ENCODE measurements around a stretch of chr10.

DNA sequence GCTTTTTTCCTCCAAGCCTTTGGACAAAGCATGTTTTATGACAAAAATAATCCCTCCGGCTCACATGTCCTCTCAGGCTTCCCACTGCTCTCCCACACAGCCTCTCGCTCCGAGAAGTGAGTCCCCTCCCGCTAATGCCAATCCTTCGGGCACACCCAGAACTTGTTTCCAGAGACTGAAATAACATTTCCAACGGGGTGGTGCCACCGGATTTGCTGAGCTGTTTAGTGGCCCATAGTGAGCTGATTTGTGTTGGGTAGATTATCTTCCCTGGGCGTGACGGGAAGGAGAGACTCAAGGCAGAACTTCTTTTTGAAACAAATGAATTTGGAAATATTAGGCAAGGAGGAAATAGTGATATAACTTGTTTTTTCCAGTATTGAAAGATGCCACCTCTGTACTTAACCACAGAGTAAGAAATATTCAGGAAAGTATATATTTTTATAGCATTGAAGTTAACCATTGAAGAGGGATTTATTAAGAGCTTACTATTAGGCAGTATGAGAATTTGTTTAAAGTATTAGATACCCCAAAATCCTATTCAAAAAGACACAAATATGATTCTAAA is 36.0 kb downstream of the RBM17 start:
- PRO-cap, result no peak

- PRO-cap, result no peak
Measured at GRCh38 chr10:6128756-6129250, 40.0 kb downstream of the RBM17 start.

- PRO-cap, result no peak
Measured at GRCh38 chr10:6163334-6163495, 39.5 kb upstream of the PFKFB3 start.

DNA sequence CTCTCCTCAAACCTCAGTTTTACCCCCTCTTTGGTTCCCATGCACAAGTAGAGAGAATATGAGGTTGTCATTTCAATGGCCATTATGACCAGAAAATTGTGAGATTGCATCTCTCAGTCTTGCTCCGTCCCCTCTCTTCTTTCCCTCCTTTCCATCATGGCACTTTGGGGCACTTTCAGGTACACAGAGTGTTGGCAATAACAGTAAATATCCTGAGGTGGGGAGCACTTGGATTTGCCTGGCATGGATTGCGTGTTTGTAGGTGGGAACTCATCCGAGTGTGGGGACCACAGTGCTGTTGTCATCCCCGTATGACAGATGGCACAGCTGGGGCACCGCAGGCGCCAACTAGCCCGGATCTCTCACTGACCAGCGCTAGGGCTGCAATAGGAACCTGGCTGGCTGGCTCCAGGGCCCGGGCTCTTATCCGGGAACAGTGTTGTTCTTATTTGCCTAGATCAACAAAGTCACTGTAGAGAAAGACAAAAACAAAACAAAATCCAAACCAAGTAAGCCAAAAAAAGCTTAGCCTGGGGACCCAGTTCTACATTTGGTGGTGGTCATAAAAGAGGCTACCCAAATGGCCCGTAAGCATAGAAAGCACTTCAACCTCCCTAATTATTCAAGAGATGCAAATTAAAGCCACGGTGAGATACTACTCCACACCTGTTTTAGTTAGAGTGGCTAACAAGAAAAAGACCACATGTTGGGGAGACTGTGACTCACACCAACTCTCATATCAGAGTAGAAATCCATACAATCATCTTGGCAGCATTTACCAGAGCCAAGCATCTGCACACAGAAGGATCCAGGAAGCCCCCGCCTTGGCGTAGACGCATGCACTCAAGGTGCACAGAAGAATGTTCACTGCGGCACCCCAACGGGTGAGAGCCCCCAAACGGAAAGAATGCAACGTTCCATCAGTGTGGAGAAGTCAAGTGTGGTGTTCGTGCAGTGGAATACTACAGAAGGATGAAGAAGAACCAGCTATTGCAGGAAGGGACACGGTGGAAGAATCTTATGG is 27.3 kb upstream of the PFKFB3 start:
- PRO-cap, result no peak

- PRO-cap, result no peak
Measured at GRCh38 chr10:6195790-6196448, 6.8 kb upstream of the PFKFB3 start.

GRCh38 chr10:6246736-6247308 is 44.1 kb downstream of the PFKFB3 start:
- PRO-cap, result no peak

DNA sequence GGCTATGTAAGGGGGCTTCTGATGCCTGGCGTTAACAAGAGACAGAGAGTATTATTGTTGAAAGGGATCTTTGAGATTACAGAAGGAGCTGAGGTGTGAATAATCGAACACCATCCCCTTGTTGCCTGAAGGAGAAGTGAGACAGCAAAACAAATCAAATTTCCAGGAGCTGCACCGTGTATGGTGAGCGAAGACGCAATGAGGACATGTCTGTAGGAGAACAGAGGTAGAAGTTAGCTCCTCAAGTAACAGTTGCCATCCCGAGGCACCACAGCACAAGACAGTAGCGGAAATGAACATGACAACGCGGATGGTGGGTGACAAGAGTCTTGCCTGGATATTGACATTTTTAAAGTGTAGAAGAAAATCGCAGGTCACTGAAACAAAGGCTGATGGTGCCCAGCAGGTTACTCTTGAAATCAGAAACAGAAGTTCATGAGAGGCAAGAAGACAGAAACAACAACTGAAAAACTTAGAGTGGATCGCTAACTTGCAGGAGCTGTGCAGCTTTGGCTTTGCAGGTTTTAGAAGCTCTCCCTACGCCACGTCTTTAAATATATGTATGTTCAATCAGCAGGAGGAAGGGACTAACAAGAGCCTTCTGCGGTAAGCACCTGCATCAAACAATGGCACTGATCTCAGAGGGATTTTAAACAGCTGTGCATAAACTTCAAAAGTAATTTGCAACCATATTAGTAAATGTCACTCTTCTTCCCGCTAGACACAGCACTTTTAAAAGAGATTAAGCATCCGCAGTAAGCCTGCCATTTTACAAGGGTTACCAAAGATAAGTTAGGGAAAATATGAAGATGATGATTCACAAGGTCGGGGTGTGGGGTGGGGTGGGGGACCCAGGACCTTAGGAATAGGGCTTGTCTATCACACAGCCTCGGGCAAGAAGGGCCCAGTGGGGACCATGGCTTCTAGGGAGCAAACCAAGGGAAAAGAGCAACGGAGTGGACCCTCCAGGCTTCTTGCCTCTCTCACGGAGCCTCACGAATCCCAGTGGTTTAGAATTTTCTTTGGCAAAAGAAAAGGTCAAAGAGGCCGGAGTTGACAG is 1.7 kb downstream of the PRKCQ start:
- PRO-cap, result no peak

GRCh38 chr10:6738162-6738672 is 158.1 kb upstream of the PRKCQ start:
- PRO-cap, result no peak

DNA sequence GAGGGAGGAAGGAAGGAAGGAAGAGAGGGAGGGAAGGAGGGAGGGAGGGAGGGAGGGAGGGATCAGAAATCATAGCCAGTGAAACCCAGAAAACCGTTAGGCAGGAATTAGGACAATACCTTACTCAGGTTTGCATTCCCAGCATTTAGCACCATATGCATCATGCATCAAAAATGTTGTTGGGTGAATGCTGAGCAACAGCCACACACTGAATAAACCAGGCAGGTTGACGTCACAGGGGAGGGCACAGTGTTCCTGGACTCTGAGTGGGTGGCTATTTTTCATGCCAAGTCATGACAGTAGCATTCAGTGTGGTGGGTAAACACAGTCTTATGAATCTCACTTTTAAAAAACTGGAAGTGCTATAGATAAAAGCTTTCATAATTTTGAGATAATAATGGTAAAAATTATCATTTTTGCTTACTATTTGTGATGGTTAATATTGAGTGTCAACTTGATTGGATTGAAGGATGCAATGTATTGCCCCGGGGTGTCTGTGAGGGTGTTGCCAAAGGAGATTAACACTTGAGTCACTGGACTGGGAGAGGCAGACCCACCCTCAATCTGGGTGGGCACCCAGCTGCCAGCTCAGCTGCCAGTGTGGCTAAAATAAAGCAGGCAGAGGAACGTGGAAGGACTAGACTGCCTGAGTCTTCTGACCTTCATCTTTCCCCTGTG is 199.1 kb upstream of the PRKCQ start:
- PRO-cap, result no peak

GRCh38 chr10:7186416-7187090 is 224.3 kb downstream of the SFMBT2 start:
- PRO-cap, result no peak

- PRO-cap, result no peak
Measured at GRCh38 chr10:7349888-7350576, 60.8 kb downstream of the SFMBT2 start.

GRCh38 chr10:7401671-7402095 is 9.2 kb downstream of the SFMBT2 start:
- PRO-cap, result no peak

GRCh38 chr10:7475911-7476315 is 65.1 kb upstream of the SFMBT2 start:
- PRO-cap, result no peak

GRCh38 chr10:7696511-7697005 is 6.6 kb upstream of the ITIH2 start:
- PRO-cap, result no peak

GRCh38 chr10:7879795-7880518 is 61.7 kb downstream of the TAF3 start:
- PRO-cap, result no peak

- PRO-cap, result no peak
Measured at GRCh38 chr10:8049993-8050289, 4.5 kb upstream of the GATA3 start.

GRCh38 chr10:8050290-8051559 is 3.8 kb upstream of the GATA3 start:
- PRO-cap, result no peak

DNA sequence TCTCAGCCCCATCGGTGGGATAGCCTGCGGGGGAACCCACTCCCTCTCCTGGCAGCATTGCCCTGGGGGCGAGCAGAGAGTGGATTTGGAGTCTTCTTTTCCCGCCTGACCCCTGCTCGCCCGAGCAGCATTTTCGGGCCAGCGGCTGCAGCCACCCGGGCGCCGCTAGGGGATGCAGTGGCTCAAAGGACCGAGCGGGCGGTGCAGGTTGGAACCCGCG is 1.3 kb upstream of the GATA3 start:
- PRO-cap, result no peak

- PRO-cap, result no peak
Measured at GRCh38 chr10:8072225-8072575, 17.7 kb downstream of the GATA3 start.

GRCh38 chr10:8074722-8076137 is 20.7 kb downstream of the GATA3 start:
- PRO-cap, result no peak

Data from jejunum (tissue), 1 donor.